Skeletal muscle tissue (tissue), 7 donors: ENCODE measurements around the genes SOX30, CLINT1, ADRA1B and TTC1.

DNA sequence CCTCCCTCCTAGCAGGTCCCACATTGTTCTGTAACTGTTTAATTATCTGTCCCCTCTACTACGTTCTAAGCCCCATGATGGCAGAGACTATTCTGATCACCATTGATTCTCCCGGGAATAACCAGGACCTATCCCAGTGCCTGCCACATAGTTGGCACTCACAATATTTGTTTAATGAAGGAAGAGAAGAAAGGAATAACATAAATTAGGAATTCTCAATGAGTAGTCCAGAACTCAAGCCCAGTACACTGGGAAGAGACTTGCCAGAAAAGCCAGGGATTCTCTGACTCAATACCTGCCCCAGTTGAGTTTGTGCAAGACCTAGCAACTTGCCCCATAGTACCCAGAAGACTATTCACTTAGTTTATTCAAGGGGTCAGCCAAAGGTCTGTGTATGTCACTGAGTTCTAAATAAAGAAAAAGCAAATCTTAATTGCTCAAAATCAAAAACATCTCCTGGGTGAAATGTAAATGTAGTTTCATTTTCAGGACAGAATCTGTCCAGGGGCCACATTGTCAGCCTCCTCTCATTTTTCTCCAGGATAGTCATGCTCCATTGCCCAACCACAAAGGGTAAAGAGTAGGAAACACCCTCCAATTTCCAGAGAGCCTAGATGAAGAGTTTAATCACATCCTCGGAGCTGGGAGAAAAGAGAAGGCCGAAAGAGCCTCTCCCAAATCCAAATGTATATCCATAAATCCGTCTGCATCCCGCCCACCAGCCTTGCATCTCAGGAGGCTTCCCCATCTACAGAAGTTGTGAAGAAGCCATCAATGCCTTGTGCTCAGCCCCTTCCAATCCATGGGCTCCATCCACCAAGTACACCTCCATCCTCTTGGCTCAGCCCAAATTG lies 27.1 kb downstream of the ADAM19 start:
- PRO-cap, 3 experiments = no peak in any of the 3 experiments
- RAMPAGE, long total RNA = no peak
- RRBS, 2 experiments = no CpG with 5 or more reads among the region's 6 CpGs

DNA sequence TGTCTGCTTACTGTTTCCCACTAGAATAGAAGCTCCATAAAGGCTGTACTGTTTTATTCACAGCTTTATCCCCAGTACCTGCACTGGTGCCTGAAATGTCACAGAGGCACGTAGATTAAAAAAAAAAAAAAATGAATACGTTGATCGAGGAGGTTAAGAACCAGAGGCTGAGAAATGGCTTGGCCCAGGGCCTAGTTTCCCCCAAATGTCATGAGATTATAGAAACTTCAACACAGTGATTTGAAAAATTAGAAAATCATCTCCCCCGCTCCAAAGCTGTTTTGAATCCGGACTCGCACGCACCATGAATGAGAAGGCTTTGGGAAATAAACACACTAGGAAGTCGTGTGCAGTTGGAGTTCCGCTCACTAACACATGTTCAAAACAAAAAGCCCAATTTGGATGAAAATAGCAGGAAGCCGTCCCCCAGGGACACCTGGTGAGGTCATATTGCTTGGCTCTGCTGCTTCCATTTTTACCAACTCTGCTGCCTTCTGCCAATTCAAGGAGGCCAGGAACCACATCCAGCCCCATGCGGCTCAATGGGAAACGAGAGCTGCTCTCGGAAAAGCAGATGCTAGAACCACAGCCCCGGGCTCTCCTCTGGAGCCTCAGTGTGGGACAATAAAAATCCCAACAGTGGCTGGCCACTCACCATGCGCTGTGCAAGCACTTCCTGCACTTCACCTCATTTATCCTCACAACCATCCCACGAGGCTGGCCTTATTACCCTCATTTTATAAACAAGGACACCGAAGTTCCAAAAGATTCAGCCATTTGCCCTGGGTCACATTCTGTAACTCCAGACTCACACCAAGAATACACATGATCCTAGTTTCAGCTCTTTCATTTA lies 13.5 kb downstream of the ADAM19 start:
- PRO-cap, 3 experiments = peak in 1 of 3 experiments; most common minus-strand start position 310 of the sequence (in 1)
- RAMPAGE, long total RNA = no peak
- RRBS, 2 experiments = no CpG with 5 or more reads among the region's 17 CpGs

DNA sequence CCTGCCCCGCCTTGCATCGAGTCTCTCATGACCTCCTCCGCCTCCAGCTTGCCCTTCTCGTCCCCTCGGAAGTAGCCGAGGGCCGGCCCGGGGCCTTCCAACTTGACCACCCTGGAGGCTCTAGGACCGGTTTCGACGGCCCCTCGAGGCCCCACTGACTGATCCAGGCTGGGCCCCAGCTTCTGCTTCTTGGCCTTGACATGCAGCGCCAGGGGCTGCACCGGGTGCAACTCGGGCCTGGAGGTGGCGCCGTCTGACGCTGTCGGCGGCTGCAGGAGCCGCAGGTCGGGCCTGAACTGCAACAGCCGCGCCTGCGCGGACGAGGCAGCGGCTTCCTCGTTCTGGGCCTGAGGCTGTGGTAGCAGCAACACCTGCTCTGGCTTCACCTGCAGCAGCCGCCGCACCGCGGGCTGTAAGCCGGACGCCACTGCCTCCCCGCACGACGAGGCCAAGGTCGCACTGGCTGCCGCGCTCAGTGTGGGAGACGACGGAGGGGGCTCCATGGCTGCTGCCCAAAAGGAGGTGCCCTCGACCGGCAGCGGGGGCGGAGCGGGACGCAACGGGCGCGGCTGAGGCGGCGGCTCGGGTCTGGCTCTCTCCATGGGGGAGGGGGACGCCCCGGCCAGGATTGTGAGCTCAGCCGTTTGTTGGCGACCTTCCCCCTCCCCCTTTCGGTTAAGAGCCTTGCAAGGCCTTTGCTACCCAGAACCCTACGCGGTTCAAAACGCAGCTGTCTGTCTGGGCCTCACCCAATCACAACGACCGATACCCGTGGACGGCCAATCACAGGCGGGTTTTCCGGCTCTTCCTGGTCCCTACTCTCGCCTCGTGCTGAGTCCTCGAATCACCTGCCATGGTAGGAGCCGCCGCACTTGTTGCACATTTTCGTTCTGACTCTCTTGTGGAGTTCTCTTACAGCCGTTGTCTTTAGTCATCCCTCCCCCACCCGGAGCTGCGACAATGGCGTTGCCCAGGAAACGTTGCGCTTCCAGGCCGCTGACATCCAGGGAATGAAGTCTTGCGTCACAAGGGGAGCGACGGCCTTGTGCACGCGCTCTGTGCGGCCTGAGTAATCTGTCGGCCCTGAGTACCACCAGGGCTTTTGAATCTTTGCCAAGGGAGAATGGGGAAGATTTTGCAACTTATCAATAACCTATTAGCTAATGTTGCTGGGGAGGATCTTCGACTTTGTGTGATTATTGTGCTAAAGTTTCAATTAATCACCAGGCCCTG lies at the start of gene SOX30:
TSS of gene SOX30 (minus strand) at position 962 of the 1,233 bp plus-strand sequence.
- PRO-cap, 3 experiments = no peak in any of the 3 experiments
- RAMPAGE, long total RNA = no peak
- RRBS, 2 experiments = 25 to 27% methylated on average over 28 of the region's 90 CpGs

DNA sequence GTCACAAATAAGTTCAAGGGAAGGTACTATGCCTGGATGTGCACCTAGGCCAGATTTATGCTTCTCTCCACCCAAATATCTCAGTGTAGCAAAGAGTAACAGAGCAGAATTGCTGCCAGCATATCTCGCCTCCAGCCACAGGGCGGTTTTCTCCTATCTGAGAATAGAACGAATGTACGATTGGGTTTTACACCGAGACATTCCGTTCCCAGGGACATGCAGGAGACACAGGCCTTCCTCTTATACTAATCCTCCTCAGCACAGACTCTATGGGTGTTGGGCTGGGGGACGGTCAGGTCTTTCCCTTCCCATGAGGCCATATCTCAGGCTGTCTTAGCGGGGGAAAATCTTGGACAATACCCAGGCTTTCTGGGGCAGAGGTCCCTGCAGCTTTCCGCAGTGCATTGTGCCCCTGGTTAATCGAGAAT lies 14.9 kb downstream of the C5orf52 start:
- PRO-cap, 3 experiments = no peak in any of the 3 experiments
- RAMPAGE, long total RNA = no peak
- RRBS, 2 experiments = no CpG with 5 or more reads among the region's 10 CpGs

DNA sequence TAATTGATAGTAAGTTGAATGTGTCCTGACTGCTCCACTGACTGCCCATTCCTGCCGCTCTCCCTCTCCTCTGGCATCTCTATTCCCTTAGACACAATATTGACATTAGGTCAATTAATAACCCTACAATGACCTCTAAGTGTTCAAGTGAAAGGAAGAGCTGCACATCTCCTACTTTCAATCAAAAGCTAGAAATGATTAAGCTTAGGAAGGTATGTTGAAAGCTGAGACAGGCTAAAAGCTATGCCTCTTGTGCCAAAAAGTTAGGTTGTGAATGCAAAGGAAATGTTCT lies 13.0 kb downstream of the CLINT1 start:
- PRO-cap, 3 experiments = no peak in any of the 3 experiments
- RAMPAGE, long total RNA = no peak
- RRBS, 2 experiments = no CpG with 5 or more reads among the region's 1 CpG

GRCh38 chr5:157858484-157859433 lies at the start of gene CLINT1:
CLINT1 (minus strand) TSS chr5:157859145.
- PRO-cap, 3 experiments = peak in 3 of 3 experiments; most common plus-strand start chr5:157859250 (in 1); most common minus-strand start chr5:157859107 (in 1)
- RAMPAGE, long total RNA = start-site peak on the minus strand at chr5:157858982-157859138, 1,393 and 198 reads in 2 replicates
- RRBS, 2 experiments = 1% methylated on average over 27 of the region's 67 CpGs

- PRO-cap, 3 experiments = no peak in any of the 3 experiments
- RAMPAGE, long total RNA = no peak
- RRBS, 2 experiments = no CpG with 5 or more reads among the region's 20 CpGs
Measured at GRCh38 chr5:157918624-157919610, 60.0 kb upstream of the CLINT1 start.

DNA sequence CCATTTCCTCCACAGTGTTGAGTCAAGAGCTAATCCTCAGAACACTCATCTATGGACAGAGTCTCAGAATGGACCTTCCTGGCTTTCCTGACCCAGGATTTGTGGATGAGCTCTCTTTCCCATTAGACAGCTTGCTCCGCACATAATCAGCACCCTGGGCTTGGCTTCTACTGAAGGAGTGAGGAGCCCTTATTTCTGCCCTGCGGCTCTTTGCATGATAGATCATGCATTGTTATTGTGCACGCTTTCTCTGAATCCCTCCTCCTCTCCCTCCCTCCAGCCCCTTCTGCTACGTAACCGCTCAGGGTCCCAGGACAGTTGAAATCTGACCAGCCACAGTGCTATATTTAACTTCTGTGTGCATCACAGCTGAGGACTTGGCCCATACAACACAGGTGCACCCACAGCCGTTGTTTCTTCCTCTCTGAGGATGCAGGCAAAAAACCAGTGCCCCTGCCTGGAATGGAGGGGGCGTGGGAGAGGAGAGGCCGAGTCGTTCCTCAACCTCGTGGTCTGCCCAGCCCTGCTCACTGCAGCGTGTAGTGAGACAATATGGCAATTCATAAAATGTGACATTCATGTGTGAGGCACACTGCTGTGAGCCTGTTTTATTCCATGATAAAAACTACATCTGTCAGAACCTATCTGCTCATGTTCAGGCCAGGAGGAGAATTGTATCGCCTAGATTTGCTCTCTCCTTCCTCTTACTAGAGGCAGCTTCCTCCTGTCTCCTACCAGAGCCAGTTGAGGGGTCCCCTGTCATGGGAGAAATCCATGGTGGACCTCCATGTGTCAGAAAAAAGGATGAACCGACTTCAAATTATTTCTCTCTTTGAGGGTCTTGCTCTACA lies 335.7 kb upstream of the CLINT1 start:
- PRO-cap, 3 experiments = no peak in any of the 3 experiments
- RAMPAGE, long total RNA = no peak
- RRBS, 2 experiments = no CpG with 5 or more reads among the region's 13 CpGs

- PRO-cap, 3 experiments = no peak in any of the 3 experiments
- RAMPAGE, long total RNA = no peak
- RRBS, 2 experiments = no CpG with 5 or more reads among the region's 6 CpGs
Measured at GRCh38 chr5:158803091-158803769, 296.5 kb downstream of the EBF1 start.

DNA sequence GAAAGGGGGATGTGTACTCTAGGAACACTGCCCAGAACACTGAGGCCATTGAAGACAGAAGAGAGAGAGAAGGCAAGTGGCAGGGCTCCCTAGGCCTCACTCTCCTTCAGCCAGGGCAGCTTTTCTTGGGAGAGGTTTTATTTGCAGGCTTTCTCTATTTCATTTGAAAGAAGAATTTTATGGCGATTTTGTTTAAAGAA lies 181.9 kb downstream of the EBF1 start:
- PRO-cap, 3 experiments = no peak in any of the 3 experiments
- RAMPAGE, long total RNA = no peak
- RRBS, 2 experiments = no CpG with 5 or more reads among the region's 1 CpG

- PRO-cap, 3 experiments = no peak in any of the 3 experiments
- RAMPAGE, long total RNA = no peak
- RRBS, 2 experiments = no CpG with 5 or more reads among the region's 2 CpGs
Measured at GRCh38 chr5:159195889-159196759, 13.2 kb downstream of the RNF145 start.

DNA sequence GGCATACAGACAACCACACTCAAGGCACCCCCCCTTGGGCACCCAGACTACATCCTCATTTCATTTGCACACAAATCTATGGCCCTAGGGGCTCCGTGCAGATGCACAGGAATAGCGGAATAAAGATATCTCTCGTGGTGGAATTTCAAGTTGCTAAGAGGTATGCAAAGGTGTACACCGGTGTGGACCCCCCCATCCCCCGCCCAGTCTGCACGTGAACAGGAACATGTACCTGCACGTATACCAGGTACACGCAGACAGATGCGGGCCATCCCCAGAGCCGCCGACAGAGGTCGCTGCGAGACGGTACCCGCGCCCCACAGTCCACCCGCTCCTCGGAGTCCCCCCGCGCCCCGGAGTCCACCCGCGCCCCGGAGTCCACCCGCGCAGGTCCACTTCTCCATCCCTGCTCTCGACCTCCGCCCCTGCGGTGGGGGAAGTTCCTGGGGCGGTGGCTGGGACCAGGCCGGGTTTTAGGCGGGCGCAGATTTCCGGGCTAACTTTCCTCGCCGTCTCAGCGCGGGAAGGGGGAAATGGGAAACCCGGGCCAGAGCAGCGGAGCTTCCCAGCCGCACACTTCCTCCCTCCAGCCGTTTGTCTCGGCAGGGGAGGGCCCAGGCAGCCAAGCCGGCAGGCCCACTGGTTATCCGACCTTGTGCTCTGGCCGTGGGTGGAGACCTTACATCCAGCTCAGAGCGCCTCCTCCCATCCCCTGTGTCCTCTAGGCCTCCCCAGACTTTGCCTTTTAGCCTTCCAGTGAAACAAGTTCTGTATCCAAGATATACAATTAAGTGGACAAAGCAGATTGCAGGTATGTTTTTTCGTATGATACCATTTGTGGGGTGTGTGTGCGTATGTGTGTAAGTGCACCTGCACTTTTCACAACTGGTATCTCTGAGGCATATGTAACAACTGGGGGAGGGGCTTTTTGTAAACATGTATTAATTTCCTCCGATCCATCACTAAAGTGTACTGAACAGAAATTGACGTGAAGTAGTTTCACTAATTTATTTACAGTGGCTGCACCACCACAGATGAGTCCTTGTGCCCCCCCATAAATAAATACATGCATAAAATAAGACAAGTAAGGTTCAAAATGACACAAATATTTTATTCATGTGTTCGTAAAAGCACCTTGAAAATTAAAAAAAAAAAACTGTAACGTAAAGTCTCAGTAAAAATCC lies 1.3 kb upstream of the IL12B start:
- PRO-cap, 3 experiments = no peak in any of the 3 experiments
- RAMPAGE, long total RNA = no peak
- RRBS, 2 experiments = 3 to 5% methylated on average over 15 of the region's 53 CpGs

DNA sequence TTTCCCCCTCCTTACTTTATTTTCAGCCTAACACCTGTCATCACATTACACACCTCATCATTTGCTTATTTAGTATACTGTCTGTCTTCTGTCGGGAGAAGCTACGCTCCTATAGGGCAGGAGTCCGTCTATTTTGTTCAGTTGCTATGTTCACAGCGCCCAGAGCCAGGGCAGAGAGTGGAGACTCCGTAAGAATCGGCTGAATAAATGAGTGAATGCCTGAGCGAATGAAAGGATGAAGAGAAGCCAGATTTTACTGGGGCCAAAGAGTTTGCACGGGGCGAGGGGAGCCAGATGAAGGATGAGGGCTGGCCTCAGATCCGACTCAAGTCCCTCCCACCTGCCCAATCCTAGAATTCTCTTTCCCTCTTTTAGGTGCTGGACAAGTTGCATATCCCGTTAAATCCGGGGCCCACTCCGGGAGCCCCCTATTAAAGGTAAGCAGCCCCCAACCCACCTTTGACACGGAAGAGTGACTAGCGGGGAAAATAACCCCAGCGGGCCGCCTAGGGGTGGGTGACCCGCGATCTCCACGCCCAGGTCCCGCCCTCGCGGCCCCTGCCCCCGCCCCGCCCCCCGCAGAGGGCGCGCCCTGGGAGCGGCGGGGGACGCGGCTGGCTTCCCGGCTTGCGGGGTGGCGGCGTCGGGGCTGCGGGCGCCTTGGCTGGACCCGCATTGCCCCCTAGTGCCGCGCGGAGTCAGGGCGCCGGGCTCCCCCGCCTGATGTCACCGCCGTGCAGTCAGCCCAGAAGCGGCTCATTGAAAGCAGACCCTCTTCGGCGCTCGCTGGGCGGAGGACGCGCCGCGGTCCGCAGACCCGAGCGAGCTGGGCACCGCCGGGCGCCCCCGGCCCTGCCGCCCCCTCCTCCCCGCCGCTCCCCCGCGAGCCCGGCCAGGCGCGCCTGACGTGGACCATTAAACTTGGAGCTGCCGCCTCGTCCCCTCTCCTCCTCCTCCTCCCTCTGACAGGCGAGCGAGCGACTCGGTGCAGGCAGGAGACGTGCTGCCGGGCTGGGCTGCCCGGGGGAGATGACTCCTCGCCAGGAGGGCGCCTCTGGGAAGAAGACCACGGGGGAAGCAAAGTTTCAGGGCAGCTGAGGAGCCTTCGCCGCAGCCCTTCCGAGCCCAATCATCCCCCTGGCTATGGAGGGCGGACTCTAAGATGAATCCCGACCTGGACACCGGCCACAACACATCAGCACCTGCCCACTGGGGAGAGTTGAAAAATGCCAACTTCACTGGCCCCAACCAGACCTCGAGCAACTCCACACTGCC lies at the start of gene ADRA1B:
TSS of gene ADRA1B (plus strand) at position 739 of the 1,275 bp plus-strand sequence.
- PRO-cap, 3 experiments = peak in 1 of 3 experiments; most common minus-strand start position 964 of the sequence (in 1)
- RAMPAGE, long total RNA = no peak
- RRBS, 2 experiments = 2 to 3% methylated on average over 27 to 37 of the region's 92 CpGs

DNA sequence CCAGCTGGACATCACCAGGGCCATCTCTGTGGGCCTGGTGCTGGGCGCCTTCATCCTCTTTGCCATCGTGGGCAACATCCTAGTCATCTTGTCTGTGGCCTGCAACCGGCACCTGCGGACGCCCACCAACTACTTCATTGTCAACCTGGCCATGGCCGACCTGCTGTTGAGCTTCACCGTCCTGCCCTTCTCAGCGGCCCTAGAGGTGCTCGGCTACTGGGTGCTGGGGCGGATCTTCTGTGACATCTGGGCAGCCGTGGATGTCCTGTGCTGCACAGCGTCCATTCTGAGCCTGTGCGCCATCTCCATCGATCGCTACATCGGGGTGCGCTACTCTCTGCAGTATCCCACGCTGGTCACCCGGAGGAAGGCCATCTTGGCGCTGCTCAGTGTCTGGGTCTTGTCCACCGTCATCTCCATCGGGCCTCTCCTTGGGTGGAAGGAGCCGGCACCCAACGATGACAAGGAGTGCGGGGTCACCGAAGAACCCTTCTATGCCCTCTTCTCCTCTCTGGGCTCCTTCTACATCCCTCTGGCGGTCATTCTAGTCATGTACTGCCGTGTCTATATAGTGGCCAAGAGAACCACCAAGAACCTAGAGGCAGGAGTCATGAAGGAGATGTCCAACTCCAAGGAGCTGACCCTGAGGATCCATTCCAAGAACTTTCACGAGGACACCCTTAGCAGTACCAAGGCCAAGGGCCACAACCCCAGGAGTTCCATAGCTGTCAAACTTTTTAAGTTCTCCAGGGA lies 913 bp downstream of the ADRA1B start:
- PRO-cap, 3 experiments = no peak in any of the 3 experiments
- RAMPAGE, long total RNA = no peak
- RRBS, 2 experiments = 99 to over 99% methylated on average over 4 of the region's 29 CpGs

- PRO-cap, 3 experiments = no peak in any of the 3 experiments
- RAMPAGE, long total RNA = no peak
- RRBS, 2 experiments = 0 to 6% methylated on average over 3 of the region's 52 CpGs
Measured at GRCh38 chr5:159987032-159987763, 21.7 kb upstream of the TTC1 start.

GRCh38 chr5:160008636-160009855 lies at the start of gene TTC1:
TTC1 (plus strand) TSS chr5:160009139.
- PRO-cap, 3 experiments = peak in 3 of 3 experiments; most common plus-strand start chr5:160009155 (in 2); most common minus-strand start chr5:160009024 (in 1)
- RAMPAGE, long total RNA = start-site peak on the plus strand at chr5:160009134-160009170, 851 and 406 reads in 2 replicates
- RRBS, 2 experiments = no CpG with 5 or more reads among the region's 45 CpGs

- PRO-cap, 3 experiments = no peak in any of the 3 experiments
- RAMPAGE, long total RNA = no peak
- RRBS, 2 experiments = no CpG with 5 or more reads among the region's 5 CpGs
Measured at GRCh38 chr5:160080313-160080871, 38.9 kb downstream of the PWWP2A start.

- PRO-cap, 3 experiments = no peak in any of the 3 experiments
- RAMPAGE, long total RNA = no peak
- RRBS, 2 experiments = no CpG with 5 or more reads among the region's 41 CpGs
Measured at GRCh38 chr5:160132908-160134181, 14.1 kb upstream of the PWWP2A start.

DNA sequence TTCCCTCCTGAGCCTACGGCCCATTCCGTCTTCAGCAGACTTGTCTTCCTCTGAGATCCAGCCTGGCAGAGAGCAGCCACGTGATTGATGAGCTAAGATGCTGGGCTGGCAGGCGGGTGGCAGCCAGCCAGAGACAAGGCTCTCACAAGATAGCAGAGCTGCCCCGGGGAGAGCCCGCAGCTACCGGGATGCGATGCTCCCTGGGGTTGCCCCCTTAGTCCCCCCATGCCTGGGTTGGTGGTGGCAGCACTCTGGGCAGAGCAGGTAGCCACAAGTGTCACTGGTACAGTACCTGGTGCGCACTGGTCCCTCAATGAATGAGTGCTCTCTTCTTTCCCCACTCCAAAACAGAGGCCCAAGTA lies 53.6 kb upstream of the FABP6 start:
- PRO-cap, 3 experiments = no peak in any of the 3 experiments
- RAMPAGE, long total RNA = no peak
- RRBS, 2 experiments = no CpG with 5 or more reads among the region's 9 CpGs

DNA sequence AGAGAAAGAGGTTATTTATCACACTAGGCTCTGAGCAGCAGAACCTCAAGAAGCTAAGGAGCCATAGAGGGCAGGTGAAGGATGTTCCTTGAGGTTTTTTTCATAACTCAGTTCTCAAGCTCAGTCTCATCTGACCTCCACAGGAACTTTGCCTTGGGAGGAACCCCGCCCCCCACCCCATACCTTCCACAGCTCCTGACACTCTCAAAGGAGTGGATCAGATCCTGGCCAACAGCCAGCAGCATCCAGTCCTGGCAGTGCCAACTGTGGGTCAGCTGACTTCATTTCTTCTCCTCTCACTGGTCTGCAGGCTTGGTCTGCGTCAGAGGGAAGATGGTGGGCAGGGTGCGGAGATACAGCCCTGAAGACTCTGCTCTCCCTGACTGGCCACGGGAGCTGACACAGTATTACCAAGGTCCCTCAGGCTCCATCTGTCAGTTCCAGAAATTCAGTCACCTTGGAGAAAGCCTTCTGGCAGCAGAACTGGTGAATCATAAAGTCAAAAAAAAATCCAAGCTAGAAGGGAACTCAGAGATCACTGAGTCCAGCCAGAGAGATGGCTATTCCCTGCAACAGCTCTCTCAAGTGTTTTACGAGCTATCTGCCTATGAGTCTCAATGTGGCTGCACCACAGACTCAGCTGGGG lies 28.1 kb downstream of the C1QTNF2 start:
- PRO-cap, 3 experiments = no peak in any of the 3 experiments
- RAMPAGE, long total RNA = no peak
- RRBS, 2 experiments = no CpG with 5 or more reads among the region's 5 CpGs